ENCODE measurements around a stretch of chr10.

DNA sequence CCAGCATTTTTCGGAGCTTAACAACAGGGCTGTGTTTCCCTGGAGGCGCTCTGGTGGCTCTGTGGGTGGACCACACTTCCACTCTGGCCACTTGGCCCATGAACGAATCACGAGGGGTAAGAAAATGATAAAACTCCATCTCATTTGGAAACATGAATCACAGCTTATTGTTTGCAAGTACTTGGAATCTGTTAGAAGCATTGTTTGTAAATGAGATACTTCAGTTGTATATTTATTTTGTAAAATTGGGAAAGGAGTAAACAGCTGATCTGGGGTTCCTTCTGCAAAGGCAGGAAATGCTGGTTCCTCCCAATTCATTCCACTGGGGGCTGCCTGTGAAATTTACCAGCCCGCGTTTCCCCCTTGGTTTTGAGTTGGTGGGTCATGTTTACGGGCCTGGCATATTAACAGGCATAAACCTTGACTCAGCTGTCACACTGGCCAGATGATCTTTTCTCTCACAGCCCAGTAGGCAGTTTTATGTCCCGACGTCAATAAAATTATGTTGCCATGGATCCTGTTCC lies 3.2 kb downstream of the DOCK1 start:
- PRO-cap, result no peak
- RAMPAGE, long total RNA, 4 experiments, result no peak in any of the 4 experiments

GRCh38 chr10:127293435-127294238 lies 97.2 kb upstream of the INSYN2A start:
- PRO-cap, result no peak
- RAMPAGE, long total RNA, 4 experiments, result no peak in any of the 4 experiments

DNA sequence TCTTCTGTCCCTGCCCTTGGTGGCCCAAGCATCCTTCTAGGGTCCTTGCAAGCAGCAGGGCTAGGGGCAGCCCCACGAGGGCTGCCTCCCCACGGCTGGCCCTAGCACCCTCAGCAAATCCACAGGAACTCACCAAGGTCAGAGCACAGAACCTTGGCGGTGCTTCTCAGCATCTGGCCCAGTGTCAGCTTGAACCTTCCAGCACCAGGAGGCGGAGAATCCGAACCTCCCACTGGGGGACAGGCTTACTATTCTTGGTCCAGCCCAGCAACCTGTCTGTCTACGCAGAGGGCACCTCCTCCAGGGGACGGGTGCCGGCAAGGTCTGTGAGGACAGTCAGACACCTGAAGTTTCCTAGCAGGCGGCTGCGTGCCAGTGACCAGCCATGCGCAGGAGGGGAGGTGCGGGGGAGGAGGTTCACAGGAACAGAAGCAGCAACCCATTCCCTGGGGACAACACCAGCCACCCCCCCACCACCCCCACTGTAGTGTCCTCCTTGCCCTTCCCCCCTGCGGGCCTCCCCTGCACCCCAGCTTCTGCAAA lies 107.8 kb upstream of the NPS start:
- PRO-cap, result no peak
- RAMPAGE, long total RNA, 4 experiments, result no peak in any of the 4 experiments

DNA sequence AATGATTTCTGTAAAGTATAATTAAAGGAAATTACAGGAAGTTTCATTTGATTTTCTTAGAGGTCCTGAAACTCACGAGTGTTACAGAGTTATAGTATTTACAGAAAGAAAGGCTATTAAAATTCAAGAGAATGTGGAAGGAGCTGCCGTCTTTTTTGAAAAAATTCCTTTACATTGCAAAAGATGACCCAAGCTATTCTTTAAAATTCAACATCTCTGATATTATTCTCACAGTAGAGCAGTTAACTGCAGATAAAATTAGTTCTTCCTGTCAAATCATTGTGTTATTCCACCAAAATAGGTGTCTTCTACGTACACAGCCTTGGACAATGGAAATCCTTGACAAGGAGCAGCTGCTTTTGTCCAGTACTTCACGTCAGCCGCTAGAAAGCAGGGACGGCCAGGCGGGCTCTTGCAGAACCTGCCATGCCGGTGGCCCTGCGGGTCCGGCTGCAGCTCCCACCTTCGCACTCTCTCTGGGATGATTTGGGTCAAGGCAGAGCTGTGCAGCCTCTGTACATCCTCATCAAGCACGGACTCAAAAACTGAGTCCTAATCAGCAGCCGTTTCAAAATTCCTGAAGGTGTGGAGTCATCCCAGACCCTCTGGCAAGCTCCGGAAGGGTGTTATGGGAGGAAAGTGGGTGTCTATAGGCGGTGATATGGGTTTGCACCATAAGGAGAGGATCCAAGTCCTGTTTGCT lies 2.3 kb upstream of the FOXI2 start:
- PRO-cap, result no peak
- RAMPAGE, long total RNA, 4 experiments, result no peak in any of the 4 experiments

- PRO-cap, result no peak
- RAMPAGE, long total RNA, 4 experiments, result no peak in any of the 4 experiments
These were observed 20.2 kb downstream of the CLRN3 start for GRCh38 chr10:127872353-127873029.

DNA sequence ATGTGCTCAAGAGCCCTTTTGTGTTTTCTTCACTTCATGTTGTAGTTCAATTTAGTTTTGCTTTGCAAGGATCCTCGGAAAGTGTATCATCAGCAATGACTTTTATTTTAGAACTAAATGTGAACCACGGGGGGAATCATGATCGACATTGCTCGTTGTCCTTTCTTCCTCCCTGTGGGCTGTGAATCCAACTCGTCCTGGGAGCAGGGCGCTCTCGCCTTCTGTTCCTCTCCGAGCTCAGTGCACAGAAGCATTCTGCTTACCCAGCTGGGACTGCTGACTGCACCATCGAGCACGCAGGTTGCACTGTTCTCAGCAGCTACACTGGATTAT lies 92.3 kb downstream of the PTPRE start:
- PRO-cap, result no peak
- RAMPAGE, long total RNA, 4 experiments, result no peak in any of the 4 experiments

DNA sequence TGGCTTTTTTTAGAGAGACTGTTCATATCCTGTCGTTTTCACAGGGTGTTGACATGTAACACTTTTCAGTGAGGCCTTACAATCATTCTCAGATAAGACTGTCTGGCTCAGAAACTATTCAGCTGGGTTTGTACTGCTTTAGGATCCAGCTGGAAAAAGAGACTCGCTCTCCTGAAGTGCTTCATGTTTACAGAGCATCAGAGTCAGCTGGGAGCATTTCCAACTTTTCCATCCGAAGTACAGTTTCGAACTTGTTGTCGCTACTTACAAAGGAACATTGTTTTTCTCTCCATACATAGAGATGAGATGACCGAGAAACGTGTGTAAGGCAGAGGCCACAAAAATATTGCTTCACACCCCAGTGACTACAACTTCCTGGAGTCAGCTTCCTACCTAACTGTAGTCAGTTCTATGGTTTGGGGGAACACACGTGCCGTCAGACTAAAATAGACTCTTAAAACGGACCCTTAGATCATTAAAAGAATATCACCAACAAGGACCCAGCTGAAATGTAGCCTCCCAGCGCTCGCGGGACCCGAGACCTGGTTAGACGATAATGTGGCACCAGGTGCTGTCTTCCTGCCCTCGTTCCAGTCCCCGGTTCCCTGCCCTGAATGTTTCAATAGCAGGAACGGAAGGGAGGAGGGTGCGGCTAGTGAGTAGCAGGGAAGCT lies 78.0 kb downstream of the MKI67 start:
- PRO-cap, result unidirectional peak, minus-strand start at position 612 of the sequence
- RAMPAGE, long total RNA, 4 experiments, result no peak in any of the 4 experiments

GRCh38 chr10:128048739-128049325 lies 77.4 kb downstream of the MKI67 start:
- PRO-cap, result no peak
- RAMPAGE, long total RNA, 4 experiments, result no peak in any of the 4 experiments

- PRO-cap, result no peak
- RAMPAGE, long total RNA, 4 experiments, result no peak in any of the 4 experiments
These were observed 77.0 kb downstream of the MKI67 start for GRCh38 chr10:128049326-128049503.

DNA sequence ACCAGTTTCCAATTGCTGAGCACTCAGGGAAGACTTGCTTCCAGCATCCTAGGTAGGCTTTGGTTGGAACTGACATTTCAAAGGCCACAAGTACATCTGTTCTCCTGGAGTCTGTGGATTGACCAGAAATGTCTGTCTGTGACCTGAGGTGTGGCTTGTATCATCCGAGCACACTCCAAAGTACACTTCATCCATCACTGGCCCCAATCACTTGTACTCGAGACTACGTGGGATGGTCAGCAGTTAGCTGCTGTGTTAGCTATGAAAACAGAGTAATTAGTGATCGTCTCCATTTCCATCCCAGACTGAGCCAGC lies 45.0 kb downstream of the MKI67 start:
- PRO-cap, result no peak
- RAMPAGE, long total RNA, 4 experiments, result no peak in any of the 4 experiments

GRCh38 chr10:129161014-129161213 lies 306.1 kb upstream of the MGMT start:
- PRO-cap, result no peak
- RAMPAGE, long total RNA, 4 experiments, result no peak in any of the 4 experiments

DNA sequence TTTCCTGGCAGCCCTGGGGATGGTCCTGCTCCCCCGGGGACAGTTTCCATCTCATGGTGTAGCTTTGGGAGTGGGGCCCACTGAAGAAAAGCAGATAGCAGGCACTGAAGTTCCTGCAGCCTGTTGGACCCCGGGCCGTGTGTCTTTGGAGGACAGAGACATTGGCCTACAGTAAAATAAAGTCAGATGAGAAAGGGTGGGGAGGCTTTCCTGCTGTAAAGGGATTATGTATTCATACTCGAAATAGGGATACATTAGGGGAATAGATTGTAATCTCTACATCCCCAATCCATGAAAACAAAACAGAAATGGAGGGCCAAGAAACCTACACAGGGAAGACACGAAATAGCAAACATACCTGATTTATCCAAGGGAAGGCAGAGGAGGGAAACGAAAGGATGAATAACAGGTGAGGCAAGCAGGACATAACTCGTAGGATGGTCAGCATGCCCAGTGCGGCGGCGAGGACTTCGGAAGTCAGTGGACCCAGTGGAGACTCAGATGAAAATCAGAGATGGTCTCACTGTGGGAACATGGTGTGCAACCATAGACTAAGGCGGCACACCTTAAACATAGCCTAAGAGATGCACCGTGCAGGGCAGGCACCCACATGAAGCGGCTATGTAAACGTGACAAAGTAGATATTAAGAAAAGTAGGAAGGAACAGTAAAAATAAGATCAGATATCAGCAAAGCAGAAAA lies 157.4 kb downstream of the MGMT start:
- PRO-cap, result no peak
- RAMPAGE, long total RNA, 4 experiments, result start-site peak on the plus strand in 2 of 4 experiments, centred at positions 268 to 346 of the sequence, 6 reads per replicate

DNA sequence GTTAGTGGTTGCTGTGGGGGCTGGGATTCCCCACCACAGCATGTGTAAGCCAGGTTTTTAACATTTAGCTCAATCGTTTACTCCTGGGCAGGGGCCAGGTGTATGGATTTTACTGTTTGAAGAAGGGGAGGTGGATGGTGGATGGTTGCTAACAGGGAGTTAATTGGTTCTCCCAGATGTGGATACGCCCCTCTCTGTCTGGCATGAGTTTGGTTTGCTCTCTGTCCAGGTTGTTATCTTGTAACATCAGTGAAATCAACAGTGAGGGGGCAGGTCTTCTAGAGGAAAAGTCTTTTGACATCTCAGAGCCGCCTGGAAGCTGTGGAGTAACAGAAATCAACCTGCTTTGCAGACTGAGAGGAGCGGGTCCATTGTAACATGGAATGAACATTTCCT lies 243.4 kb downstream of the MGMT start:
- PRO-cap, result no peak
- RAMPAGE, long total RNA, 4 experiments, result no peak in any of the 4 experiments

GRCh38 chr10:129949569-129949805 lies 14.6 kb downstream of the EBF3 start:
- PRO-cap, result no peak
- RAMPAGE, long total RNA, 4 experiments, result no peak in any of the 4 experiments

DNA sequence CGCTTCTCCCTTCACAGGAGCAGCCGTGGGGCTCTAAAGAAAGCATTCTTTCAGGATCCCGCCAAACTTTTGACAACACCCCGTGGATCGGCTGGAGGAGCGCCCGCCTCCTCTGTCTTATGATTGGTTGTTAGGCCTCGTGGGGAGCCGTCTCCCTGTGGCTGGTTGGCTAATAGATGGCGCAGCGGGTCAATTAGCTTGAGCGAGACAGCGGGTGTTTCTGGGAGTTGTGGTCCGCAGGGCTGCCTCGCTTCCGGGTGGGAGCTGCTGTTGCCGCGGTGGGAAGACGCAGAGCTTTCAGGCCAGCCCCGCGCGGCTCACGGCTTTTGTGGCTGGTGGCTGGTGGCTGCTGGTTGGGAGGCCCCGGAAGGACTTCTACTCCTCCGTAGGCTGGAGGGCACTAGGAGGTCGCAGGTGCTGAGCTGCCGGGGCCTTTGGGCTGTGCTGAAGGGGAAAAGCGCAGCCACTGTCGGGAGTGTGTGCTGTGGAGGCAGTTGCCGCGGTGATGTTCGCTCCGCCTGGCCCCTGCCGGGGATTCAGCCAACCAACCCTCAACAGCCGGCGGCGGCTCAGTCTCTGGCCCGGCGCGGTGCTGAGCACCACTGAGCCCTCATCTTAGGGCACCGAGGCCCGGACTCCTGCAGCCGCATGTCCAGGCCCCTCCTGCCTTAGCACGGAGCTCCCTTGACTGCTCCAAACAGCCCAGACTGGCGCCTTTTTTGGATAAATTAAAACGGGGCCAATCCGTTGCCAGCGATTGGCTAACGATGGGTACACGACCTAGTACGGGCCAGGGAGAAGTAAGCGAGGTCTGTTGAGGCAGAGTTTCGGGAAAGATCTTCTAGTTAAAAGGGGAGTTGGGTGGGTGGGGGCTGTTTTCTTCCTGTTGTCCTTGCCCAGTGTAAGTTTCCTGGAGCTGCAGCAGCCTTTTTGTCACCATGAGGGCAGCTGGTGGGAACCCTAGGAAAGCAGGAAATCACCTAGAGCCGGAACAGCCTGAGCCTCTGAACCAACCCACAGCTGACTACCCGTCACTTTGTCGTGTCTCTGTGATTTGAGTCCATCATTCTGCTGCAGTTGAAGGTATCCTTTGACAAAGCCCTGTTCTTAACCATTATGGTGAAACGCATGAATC lies 771 bp upstream of the C10orf143 start:
- PRO-cap, result bidirectional peak, plus-strand start at position 260 of the sequence, minus-strand start at position 71 of the sequence
- RAMPAGE, long total RNA, 4 experiments, result start-site peak on the plus strand in 1 of 4 experiments, centred at position 262 of the sequence, 6 reads per replicate

- PRO-cap, result no peak
- RAMPAGE, long total RNA, 4 experiments, result start-site peak on the plus strand in 1 of 4 experiments, at chr10:130137941-130138356 at its widest, 15 reads per replicate
These were observed 1.7 kb downstream of the GLRX3 start for GRCh38 chr10:130137687-130138560.

GRCh38 chr10:131310537-131310888 lies 1.0 kb downstream of the TCERG1L start:
- PRO-cap, result no peak
- RAMPAGE, long total RNA, 4 experiments, result no peak in any of the 4 experiments

DNA sequence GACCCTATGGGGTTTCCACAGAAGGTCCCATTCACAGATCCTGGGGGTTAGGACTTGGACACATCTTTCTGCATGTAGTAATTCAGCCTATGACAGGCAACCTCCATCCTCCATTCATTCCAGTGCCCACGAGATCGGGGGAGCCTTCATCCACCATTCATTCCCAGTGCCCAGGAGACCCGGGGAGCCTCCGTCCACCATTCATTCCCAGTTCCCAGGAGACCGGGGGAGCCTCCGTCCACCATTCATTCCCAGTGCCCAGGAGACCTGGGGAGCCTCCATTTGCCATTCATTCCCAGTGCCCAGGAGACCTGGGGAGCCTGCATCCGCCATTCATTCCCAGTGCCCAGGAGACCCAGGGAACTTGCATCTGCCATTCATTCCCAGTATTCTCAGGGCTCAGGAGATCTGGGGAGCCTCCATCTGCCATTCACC lies 91.8 kb upstream of the PPP2R2D start:
- PRO-cap, result no peak
- RAMPAGE, long total RNA, 4 experiments, result no peak in any of the 4 experiments

- PRO-cap, result no peak
- RAMPAGE, long total RNA, 4 experiments, result start-site peak on the plus strand in 1 of 4 experiments, at chr10:131908958-131909215 at its widest, 21 reads per replicate
These were observed 8.3 kb downstream of the PPP2R2D start for GRCh38 chr10:131908945-131909576.

DNA sequence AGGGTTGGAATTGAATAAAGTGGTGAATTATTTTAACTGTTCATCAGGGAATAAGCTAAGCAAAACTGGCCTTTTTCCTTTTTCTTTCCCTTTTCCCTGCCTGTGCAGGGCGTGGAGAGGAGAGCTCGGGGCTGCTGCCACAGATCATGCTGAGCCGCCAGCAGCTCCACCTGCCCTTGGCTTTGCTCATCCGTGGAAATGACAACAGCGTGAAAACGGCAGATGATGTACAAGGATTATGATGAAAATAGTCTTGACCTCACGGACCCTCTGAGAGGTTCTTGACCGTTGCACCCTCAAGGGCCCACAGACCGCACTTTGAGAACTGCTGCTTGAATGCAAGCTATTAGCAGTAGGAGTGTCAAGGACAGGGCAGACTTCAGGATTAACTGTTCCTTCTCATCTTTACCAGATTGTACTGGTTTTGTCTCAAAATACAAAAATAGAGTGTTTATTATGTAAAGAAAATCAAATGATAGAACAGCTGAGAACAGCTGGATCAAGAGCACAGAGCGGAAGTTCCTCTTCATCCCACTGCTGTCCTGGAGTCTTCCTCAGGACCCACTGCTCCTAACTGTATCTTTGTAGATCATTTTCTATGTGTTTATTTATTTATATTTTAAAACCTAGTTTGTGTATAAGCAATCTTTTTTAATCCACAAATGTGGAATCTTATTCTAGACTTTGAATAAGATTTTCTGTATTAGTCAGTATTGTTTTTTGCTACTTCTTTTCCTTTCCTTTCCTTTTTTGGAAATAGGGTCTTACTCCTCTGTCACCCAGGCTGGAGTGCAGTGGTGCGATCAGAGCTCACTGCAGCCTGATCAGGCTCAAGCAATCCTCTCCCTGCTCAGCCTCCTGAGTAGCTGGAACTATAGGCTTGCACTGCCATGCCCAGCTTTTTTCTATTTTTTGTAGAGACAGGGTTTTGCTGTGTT lies 10.9 kb downstream of the PPP2R2D start:
- PRO-cap, result no peak
- RAMPAGE, long total RNA, 4 experiments, result no peak in any of the 4 experiments